Measurements from ENCODE around the genes CFHR2 and NEK7.

GRCh38 chr1:193458408-193459069, 272.1 kb upstream of the B3GALT2 start:
- PRO-cap = no peak
- RAMPAGE, long total RNA, 3 experiments = no peak in any of the 3 experiments

- PRO-cap = no peak
- RAMPAGE, long total RNA, 3 experiments = no peak in any of the 3 experiments
Observed at GRCh38 chr1:193472856-193473422, 286.5 kb upstream of the B3GALT2 start.

DNA sequence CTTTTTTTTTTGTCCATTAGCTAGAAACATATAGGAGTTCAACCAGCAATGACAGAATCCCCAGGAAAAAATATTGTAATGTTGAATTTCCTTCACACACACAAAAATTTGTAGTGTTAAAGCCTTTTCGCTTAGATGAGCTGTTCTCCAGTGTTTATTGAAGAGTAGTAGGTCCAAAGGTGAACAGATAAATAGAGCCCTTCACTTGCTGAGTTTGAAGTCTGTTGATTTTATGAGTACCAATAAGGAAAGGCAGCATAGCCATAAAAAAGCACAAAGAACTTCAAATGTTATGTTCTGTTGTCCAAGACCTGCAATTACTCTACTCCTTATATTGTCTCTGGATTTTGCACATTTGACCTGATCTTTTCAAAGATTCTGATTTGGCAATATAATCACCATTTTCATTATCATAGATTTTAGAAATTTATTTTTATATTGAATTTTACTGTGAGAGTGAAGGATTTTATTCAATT, 362.7 kb upstream of the B3GALT2 start:
- PRO-cap = no peak
- RAMPAGE, long total RNA, 3 experiments = no peak in any of the 3 experiments

- PRO-cap = no peak
- RAMPAGE, long total RNA, 3 experiments = no peak in any of the 3 experiments
Observed at GRCh38 chr1:196672890-196673194, 21.0 kb downstream of the CFH start.

DNA sequence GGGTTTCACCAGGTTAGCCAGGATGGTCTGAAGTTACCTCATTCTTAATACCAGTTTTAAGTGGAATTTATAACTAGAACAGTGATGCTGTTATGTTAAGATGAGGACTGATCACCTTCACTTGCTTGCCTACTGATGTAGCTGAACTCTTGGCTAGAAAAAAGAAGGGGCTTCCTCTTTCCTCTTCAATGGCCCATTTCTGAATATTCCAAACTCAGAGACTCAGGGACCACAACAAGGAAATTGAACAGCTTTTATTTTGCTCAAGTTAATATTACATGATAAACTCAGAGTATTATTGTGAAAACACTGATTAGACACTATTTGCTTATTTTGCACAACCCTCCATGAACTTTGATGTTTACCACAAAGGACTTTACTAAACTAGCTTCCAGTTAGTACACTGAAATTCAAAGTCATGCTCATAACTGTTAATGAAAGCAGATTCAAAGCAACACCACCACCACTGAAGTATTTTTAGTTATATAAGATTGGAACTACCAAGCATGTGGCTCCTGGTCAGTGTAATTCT, at the start of gene CFHR2:
Gene CFHR2, plus strand, starts transcription at position 364 of the 532 bp plus-strand sequence.
- PRO-cap = no peak
- RAMPAGE, long total RNA, 3 experiments = no peak in any of the 3 experiments

- PRO-cap = no peak
- RAMPAGE, long total RNA, 3 experiments = no peak in any of the 3 experiments
Observed at GRCh38 chr1:197101742-197102922, 35.1 kb upstream of the F13B start.

DNA sequence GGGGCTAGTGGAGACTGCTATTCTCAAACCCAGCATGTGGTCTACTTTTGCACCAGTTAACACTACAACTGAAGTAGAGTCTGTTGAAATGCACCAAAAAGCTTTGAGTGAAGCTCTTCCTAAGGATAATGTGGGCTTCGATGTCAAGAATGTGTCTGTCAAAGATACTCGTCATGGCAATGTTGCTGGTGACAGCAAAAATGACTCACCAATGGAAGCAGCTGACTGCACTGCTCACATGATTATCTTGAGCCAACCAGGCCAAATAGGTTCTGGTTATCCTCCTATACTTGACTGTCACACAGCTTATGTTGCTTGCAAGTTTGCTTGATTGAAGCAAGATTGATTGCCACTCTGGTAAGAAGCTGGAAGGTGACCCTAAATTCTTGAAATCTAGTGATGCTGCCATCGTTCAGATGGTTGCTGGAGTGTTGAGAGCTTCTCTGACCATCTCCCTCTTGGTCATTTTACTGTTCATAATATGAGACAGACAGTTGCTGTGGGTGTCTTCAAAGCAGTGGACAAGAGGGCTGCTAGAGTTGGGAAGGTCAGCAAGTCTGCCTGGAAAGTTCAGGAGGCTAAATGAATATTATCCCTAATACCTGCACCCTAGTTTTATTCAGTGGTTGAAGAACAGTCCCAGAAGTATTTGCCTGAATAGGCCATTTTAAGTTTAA, 85.1 kb downstream of the DENND1B start:
- PRO-cap = no peak
- RAMPAGE, long total RNA, 3 experiments = no peak in any of the 3 experiments

GRCh38 chr1:198088436-198089067, 68.2 kb upstream of the NEK7 start:
- PRO-cap = no peak
- RAMPAGE, long total RNA, 3 experiments = no peak in any of the 3 experiments

- PRO-cap = bidirectional peak, plus-strand start at chr1:198157033, minus-strand start at chr1:198156922
- RAMPAGE, long total RNA, 3 experiments = no peak in any of the 3 experiments
Observed at GRCh38 chr1:198156439-198157510, at the start of gene NEK7. Gene NEK7, plus strand, starts transcription at chr1:198156998.

GRCh38 chr1:198165975-198166235, 9.1 kb downstream of the NEK7 start:
- PRO-cap = no peak
- RAMPAGE, long total RNA, 3 experiments = no peak in any of the 3 experiments

DNA sequence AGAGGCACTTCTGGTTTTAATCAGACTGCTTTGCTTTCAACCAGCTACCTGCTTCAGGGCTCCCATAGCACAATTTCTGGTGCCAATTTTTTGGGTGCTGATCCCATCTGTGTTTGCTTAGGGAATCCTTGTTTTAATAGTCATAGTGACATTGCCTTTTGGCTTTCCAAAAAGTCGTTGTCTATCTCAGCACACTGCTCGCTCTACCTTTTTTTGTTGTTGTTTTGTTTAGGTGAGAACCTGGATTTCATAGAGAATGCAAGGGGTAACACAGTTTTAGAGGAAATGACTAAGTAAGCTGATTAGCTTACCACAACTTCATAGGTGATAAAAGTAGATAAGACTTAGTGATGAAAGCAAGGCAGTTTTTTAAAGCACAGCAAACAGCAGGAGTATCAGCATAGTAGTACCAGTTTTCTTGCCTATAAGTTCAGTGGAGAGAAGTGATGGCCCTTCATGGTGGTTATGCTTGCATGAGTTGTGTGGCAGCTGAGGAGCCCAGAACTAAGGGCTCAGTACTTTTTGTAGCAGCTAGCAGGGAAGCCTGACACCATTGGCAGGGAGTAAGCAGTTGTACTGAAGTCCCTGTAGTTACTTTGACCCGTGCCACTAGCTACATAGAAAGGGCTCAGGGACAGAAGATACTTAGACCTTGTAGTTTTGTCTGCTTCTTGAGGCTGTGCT, 31.3 kb downstream of the NEK7 start:
- PRO-cap = no peak
- RAMPAGE, long total RNA, 3 experiments = no peak in any of the 3 experiments

DNA sequence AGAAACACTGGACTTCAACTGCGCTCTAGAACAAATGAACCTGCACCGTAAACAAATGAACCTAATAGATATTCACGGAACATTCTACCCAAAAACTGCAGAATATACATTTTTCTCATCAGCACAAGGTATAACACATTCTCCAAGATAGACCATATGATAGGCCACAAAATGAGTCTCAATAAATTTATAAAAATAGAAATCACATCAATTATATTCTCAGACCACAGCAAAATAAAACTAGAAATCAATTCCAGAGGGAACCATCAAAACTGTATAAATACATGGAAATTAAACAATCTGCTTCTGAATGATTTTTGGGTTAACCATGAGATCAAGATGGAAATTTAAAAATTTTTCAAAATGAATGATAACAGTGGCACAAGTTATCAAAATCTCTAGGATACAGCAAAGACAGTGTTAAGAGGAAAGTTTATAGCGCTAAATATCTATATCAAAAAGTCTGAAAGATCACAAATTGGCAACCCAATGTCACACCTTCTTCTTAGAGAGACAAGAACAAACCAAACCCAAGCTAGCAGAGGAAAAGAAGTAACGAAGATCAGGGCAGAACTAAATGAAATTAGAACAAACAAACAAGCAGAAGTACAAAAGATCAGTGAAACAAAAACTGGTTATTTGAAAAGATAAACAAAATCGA, 59.3 kb downstream of the NEK7 start:
- PRO-cap = no peak
- RAMPAGE, long total RNA, 3 experiments = no peak in any of the 3 experiments

DNA sequence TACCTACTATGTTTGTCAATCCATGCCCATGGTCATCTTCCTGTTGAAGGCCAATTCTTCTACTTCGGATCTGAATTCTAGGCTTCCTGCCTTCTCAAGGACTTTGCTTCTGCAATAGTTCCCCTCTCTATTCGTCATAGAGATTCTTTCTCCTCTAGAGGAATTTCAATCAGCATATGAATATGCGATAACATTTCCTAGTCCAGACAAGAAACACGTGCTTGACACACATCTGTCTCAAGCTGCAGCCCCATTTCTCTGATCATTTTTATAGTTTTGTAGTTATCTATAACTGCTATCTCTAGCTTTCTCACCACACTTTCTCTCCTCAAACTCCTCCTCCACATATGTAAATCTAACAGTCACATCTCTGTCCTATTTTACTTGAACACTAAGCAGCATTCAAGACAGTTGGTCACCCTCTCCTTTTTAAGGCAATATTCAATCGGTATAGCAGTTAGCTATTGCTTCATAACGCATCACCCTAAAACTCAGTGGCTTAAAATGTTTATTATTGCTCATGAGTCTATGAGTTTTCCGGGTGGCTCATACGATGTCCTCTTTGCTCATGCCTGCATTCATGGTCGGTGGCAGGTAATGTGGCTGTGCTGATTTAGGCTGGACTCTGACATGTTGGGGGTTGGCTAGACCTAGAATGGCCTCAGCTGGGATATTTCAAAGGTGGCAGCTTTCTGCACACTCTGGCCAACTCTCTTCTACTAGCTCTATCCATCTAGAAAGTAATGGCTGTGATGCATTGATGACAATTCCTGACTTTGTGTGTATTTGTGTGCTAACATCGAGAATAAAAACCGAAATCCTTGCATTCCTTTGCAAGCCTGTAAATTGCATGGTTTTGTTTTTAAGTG, 20.7 kb downstream of the ATP6V1G3 start:
- PRO-cap = no peak
- RAMPAGE, long total RNA, 3 experiments = no peak in any of the 3 experiments

DNA sequence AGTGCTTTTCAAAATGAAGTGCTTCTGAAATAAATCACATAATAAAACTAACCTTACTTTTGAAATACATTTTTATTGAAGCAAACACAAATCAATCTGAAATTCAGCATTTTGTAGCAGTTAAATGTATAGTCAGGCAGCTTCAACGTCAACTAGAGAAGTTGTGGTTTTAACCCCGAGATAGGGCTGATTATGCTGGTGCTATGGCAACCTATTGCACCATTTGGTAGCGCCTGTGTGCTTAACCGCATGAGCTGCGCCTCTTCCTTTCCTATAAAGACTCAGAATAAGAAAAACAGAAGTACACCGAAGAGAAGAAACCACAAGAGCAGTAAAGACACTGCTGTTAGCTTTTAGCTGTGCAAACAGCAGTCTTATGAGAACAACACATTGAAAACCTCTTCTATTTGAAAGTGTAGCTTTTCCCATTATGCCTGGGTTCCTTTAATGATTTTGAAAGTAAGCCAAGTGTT, 43.0 kb downstream of the PTPRC start:
- PRO-cap = unidirectional peak, plus-strand start at position 304 of the sequence
- RAMPAGE, long total RNA, 3 experiments = no peak in any of the 3 experiments

DNA sequence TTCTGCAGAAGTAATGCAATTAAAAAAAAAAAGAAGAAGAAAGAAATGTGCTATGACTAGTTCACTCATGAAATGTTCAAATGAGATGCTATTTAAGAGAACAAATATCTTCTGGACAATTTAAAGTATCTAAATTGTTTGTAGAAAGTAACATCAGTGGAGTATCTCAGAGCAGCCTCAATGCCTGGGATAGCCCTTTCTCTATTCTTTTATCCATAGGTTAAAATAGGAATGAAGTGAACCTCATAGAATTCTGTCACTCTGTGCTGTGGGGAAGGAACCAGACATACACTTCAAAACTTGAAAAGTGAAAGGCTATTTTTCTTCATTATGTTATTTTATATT, 74.7 kb downstream of the PTPRC start:
- PRO-cap = no peak
- RAMPAGE, long total RNA, 3 experiments = no peak in any of the 3 experiments

- PRO-cap = no peak
- RAMPAGE, long total RNA, 3 experiments = no peak in any of the 3 experiments
Observed at GRCh38 chr1:198749234-198749659, 110.4 kb downstream of the PTPRC start.

GRCh38 chr1:198920060-198920572, 281.3 kb downstream of the PTPRC start:
- PRO-cap = no peak
- RAMPAGE, long total RNA, 3 experiments = no peak in any of the 3 experiments

DNA sequence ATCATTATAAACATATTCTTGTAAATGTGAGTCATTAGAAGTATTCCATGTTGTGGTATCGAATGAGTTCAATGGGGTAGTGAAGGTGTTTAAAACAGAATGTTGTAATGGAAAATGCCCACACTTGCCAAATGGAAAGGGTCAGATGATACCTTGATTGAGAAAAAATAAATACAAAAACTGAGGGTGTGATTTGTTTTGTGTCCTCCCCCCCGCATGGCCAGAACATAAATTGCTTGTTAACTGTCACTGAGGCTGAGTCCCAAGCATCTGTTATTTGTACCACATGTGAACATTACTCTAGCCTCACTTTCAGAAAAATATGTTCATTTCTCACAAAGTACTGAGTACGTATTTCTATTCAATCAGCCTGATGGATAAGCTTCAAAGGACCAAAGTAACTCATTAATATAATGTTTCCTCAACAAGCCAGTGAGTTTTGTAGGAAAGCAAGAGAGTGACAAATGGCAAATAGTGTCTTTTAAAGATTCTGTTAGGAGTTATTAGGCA, 5.0 kb upstream of the NR5A2 start:
- PRO-cap = no peak
- RAMPAGE, long total RNA, 3 experiments = no peak in any of the 3 experiments

DNA sequence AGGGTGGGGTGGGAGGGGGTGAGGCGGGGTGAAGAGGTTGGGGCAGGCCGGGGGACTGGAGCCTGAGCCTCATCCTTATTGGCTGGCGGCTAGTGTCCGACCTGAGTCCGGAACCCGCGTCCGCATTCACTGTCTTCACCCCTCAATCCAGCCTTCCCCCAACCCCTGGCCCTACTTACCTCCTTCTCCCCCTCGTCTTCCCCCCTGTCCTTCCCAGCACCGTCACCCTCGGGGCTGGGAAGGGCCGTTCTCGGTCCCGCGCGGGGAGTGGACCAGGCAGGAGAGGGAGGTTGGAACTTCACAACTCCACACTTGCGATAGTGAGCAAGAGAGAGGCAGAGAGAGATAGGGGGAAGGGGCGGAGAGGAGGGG, 11.3 kb downstream of the NR5A2 start:
- PRO-cap = no peak
- RAMPAGE, long total RNA, 3 experiments = no peak in any of the 3 experiments

- PRO-cap = no peak
- RAMPAGE, long total RNA, 3 experiments = no peak in any of the 3 experiments
Observed at GRCh38 chr1:200043101-200043421, 15.6 kb downstream of the NR5A2 start.

All from tibial nerve (tissue), 3 donors.